ENCODE results near the genes TESK2, PIK3R3 and P3R3URF.

GRCh38 chr1:45000272-45000927 is 10.7 kb downstream of the HECTD3 start:
- PRO-cap = unidirectional peak, minus-strand start at chr1:45000466

DNA sequence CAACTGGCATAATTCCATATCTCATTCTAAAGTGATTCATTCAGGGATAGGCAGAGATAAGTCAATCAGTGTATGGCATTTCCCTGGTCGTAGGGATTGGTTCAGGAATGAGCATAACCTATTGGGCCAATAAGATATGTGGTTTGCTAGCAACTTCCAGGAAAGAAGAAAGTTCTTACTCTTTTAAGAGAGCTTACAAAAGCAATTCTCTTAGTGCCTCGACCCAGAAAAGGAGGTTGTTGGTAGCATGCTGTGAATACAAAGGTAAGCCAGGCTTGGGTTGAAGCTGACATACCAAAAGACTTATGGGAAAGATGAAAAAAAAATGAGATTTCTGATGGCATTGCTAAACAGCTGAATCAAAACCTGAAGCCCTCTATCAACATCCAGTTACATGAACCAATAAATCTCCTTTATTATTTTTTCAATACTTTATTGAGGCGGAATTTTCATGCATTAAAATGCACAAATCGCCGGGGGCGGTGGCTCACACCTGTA is 4.9 kb upstream of the ZSWIM5 start:
- PRO-cap = bidirectional peak, plus-strand start at position 226 of the sequence, minus-strand start outside the sequence

GRCh38 chr1:45297494-45298002 is 29.1 kb upstream of the HPDL start:
- PRO-cap = no peak

GRCh38 chr1:45340846-45341533 is 1.0 kb downstream of the TOE1 start:
- PRO-cap = no peak

DNA sequence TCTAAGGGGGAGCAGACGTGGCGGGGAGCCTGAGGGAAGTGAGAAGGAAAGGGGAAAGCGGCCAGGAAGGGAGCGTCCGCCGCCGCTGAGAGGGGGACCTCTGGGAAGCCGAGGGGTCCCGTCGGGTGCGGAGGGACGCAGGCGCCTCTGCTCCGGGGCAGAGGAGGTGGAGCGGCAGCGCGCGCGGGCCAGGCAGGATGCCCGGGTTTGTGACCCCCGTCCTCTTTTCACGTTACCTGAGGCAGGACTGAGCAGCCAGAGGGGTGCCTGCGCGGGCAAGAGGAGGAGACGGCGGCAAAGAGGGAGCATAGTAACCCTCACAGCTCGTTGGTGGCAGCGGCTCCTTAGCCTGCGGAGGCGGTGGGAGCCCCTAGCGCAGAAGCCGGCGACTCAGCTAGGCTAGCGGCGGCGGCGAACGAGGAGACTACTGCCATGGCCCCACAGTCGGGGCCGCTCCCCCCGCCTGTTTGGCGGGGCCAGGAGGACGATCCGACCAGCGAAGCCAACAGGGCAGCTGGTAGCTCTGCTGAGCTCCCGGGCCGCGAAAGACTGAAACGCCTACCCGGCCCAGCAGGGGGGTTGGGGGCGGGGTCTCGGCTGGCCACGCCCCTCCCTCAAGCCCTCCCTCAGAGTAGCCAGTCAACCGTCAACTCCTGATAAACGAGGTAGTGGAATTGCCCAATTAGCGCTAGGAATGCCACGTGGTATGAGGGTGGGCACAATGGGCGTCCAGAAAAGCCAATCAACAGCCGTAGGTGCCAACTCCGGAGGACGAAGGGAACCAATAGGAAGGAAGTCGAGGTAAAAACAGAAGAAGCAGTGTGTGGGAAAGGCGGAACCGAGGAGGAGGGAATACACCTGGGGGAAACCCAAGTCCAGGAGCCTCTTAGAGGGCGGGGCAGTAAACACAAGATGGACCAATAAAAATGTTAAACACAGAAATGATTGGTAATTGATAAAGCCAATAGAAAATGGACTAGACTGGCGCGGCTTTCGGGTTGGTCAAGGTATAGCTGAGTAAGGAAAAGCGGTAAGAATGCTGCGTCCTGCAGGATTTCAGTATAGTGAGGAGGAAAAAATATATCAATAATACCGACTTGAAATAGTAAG is at the start of gene TESK2:
TSS of gene TESK2 (minus strand) at position 548 of the 1,110 bp plus-strand sequence.
- PRO-cap = unidirectional peak, minus-strand start at position 231 of the sequence; bidirectional peak, plus-strand start at position 761 of the sequence, minus-strand start at position 543 of the sequence

GRCh38 chr1:45542601-45543054 is 8.0 kb upstream of the AKR1A1 start:
- PRO-cap = unidirectional peak, minus-strand start at chr1:45542732

DNA sequence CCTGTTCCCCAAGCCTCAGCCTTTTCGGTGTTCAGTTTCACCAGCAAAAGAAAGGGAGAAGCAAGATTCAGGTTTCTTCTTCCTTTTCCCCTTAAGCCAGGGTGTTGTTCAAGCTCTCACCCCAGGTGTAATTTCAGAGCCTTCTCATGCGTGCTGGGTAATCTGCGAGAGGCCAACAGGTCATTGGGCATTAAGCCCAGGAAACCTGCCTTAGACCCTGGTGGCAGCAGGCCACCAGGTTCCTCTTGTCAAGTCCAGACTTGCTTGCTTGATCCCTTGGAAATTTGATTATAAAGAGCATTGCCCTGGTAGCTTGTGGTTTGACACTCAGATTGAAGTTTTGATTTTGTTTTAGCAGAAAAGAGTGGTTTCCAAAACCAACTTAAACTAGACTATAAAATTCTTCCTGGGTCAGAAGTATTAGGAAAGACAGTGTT is 6.8 kb downstream of the AKR1A1 start:
- PRO-cap = no peak

DNA sequence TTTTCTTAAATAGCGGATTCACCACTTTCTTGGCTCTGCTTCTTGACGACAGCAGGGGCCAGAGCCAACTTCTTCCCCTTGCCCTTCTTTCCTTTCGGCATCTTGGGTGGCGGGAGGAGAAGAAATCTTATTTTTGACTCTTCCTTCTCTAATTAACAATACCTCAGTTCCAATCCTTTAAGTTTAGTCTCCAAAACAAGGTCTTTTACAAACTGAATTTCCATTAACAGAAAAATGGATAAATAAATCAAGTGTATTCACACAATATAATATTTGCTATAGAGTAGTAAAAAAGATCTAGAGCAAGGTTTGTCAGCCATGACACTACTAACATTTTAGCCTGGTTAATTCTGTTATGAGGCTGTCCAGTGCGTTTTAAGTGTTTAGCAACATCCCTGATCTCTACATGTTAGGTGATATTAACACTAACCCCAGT is 27.9 kb upstream of the CCDC17 start:
- PRO-cap = no peak

GRCh38 chr1:45884682-45885144 is 81.3 kb downstream of the MAST2 start:
- PRO-cap = bidirectional peak, plus-strand start at chr1:45884954, minus-strand start at chr1:45884840

GRCh38 chr1:45969525-45970366 is 162.7 kb downstream of the PIK3R3 start:
- PRO-cap = no peak

DNA sequence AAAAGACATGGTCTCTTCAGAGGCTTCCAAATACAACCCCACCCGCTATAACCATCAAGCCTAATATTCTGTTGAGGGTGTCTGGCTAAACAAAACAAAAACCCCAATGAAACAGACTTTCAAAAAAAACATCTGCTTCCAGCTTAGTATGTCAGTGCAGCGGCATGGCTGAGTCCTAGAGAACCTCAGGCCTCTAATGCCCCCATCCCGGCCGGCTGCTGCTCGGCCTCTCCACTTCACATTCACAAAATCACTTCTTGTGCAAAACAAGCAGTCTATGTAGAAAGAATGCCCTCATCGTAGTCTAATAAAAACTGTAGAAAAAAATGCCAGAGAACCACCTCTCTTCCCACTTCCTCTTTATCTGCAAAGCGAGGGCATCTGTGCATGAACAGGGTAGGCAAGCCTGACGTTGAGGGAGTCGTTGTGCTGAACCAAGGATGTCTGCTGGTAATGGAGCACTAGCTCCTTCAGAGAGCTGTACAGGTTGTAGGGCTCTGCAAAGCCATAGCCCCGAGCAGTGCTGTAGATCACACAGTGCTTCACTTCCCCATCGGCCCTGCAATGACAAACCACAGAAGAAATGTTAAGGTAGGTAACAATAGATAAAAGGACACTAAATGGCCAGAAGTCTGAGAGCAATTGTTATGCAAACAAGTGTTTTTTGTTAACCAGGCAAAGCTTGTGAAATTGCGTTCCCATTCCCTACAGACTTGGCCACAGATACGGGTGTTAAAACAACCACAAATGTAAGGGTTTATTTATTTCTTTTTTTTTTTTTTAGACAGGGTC is 88.9 kb downstream of the PIK3R3 start:
- PRO-cap = unidirectional peak, minus-strand start at position 244 of the sequence

DNA sequence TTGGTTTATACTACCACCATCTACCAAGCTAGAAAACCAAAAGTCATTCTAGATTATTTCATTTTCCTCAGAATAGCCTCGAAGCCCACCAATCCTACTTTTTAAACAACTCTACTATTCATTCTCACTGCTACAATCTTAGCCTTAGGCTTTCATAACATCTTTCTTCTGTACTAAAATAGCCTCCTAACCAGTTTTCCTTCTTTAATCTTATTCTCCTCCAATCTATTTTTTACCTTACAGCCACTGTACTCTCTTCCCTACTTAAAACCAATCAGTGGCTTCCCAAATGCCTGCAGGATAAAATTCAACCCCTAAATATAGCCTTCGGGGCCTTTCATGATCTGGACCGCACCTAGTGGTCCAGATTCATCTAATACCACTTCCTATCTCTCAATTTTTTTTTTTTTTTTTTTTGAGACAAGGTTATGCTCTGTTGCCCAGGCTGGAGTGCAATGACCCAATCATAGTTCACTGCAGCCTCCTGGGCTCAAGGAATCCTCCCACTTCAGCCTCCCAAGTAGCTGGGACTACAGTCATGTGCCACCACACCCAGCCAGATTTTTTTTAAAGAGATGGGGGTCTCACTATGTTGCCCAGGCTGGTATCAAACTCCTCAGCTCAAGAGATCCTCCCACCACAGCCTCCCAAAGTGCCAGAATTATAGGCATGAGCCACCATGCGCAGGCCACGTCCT is 19.4 kb downstream of the PIK3R3 start:
- PRO-cap = no peak

DNA sequence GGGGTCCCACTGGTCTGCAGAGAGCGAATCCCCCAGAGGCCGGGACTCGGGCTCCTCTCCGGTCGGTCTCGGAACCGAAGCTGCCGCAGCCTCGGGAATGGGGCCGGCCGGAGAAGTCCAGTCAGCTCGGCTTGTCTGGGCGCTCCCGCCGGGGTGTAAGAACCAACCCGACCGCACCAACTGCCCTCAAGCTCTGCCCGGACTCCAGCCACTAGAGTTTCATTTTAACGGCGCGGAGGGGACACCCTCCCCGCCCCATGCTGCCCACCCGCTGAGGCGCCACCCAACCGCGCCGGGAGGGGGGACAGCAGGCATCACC is at the start of gene PIK3R3:
TSS of gene PIK3R3 (minus strand) at position 199 of the 319 bp plus-strand sequence.
- PRO-cap = unidirectional peak, minus-strand start at position 137 of the sequence; bidirectional peak, plus-strand start outside the sequence, minus-strand start at position 195 of the sequence

- PRO-cap = no peak
Observed at GRCh38 chr1:46176395-46176918, at the start of gene P3R3URF. TSS of gene P3R3URF (minus strand) at chr1:46176488.

DNA sequence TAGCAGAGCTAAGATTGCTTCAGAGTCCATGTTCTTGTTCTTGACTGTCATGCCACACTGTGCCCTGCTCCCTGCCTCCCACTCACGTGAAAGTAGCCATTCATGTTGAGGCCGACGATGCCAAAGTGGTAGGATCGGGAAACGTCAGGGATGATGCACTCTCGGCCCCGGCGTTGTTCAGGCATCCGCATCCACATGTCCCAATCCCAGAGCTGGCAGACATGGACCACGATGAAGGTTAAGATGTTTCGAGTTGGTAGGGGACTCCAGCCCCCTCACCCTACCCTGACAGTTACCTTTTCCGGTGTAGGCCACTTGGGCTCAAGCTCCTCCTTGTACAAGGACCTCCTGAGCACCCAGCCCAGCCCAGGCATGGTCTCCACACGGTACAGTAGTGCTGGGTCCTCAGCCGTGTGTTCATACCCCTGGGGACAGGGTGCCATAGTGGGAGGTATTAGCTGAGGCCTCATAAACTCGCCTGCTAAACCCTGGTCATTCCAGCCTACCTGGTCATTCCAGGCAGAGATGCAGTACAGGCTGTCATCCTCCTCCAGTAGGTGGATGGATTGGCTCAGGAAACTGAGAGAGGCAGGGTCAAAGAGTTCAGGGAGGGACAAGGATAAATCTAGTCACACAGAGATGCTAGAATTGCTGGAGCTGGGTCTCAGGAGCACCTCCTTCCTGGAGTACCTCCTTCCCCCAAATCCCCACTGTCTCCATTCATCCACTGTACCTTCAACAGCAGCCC is 6.0 kb downstream of the POMGNT1 start:
- PRO-cap = unidirectional peak, plus-strand start at position 244 of the sequence; unidirectional peak, plus-strand start at position 600 of the sequence

DNA sequence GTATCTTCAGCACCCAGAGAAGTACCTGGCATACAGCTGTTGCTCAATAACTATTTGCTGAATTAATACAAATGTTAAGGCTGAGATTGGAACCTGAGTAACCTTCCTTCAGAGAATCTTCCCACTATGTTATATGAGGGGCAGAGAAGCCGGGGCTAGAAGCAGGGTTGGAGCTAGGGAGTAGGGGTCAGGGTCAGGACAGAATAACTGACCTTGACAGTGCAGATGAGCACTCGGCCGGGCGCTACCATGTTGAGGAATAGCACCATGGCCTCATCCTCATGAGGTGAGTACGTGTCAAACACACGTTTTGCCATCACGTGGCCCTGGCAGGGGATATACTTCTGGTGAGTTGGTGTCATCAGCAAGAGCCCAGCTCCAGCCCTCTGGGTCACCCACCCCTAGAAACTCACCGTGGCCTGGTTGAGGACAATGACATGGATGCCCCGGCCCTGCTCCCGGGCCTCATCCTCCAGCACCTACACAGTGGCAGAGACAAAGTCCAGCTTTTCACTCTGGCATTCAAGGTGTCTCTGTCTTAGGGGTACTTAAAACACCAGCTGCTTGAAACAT is 2.5 kb downstream of the POMGNT1 start:
- PRO-cap = unidirectional peak, plus-strand start at position 213 of the sequence; unidirectional peak, plus-strand start at position 415 of the sequence

DNA sequence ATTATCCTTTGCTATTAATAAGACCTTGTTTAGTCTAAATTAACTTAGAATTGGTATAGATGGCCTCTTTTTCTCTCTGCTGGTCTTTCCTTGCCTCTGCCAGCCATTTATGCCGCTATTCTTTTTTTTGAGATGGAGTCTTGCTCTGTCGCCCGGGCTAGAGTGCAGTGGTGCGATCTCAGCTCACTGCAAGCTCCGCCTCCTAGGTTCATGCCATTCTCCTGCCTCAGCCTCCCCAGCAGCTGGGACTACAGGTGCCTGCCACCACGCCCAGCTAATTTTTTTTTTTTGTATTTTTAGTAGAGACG is 9.8 kb upstream of the NSUN4 start:
- PRO-cap = no peak

DNA sequence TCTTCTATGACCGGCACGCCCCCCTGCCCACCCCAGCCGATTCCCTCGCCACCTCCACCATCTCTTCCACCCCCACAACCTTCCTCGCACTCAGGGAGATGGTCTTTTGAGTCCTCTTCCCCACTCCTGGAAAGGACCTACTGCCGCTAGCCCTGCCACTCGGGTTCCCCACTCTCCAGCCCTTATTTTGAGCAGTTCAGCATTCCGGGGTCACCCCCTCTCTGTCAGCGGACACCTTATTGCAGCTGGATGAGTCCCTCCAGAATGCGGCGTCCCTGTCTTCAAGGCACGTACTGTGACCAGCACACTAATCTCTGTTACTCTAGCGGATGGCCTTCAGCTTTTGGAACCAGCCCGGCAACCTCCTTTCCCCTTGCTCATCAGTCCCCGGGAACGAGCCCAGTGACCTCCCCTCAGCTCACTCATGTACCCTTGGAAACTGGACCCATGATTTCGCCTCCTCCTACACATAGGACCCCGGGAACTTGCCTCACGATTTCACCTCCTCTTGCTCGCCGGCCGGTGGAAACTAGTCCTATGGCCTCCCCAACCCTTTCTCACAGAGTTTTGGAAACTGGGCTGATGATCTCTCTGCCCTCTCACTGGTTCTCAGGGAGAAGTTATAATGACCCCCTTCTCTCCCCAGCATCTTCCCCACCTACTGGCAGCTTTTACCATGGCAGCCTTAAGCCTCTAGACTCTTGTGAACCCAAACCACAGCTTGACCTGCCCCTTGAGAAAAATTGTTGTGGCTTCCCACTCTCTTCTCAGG is 1.2 kb downstream of the NSUN4 start:
- PRO-cap = no peak

- PRO-cap = no peak
Observed at GRCh38 chr1:46533167-46533908, 2.0 kb downstream of the TMEM275 start.

DNA sequence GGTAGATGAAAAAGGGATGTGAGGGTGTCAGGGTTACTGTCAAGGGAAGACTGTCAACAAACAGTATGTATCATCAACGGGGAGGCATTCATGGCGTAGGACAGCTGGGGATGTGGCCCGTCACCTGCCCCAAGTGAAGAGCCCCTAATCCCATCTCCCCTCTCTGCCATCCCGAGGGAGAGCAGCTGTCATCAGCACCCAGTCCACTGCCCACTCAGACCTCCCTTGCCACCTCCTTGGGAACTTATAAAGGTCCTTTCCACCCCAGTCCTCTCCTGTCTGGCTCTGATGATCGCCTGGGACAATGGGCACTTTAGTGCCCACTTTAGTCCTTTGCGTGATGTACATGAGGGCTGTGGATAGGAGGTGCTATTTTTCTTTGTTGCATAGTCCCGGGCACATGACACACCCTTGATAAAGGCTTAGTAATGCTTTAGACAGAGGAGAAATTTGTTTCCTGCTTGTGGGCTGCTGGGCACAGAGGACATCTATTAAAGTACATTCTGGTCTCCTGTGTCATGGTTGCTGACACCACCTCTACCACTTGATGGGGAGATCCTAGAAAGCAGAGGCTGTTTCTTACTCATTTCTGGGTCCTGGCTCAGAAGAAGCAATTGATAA is 5.3 kb upstream of the KNCN start:
- PRO-cap = bidirectional peak, plus-strand start at position 450 of the sequence, minus-strand start at position 214 of the sequence

All from left colon (tissue), 1 donor.